ENCODE data around the genes RING1 and HMGA1.

DNA sequence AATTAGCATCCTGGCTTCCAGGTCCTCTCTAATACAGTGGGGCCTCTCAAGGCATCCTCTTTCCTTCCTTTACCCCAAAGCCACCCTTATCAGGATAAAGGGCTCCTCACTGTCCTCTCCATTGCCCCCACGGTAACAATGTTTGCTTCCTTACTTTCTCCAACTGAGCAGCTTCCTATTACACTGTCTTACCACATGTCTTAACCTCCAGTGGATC lies 5.0 kb downstream of the HLA-DMB start:
- RRBS, result no CpG with 5 or more reads among the region's 1 CpG
CAGE:
- cytosol, long polyA plus RNA, result no peak
- long polyA plus RNA, result no peak
- nucleus, long polyA plus RNA, result no peak

DNA sequence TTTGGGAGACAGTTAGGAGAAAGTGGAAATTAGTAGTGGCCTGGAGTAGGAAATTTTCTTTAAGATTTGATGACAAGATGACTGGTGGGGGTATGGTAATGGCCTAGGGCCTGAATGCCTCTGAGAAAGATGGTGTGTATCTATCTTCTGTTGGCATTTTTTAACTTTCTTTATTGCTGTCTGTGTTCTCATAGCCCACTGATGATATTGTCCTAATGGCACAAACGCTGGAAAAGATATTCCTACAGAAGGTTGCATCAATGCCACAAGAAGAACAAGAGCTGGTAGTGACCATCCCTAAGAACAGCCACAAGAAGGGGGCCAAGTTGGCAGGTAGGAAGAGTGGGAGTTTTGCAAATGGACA lies 7.4 kb downstream of the BRD2 start:
- RRBS, result no CpG with 5 or more reads among the region's 1 CpG
CAGE:
- cytosol, long polyA plus RNA, result no peak
- long polyA plus RNA, result no peak
- nucleus, long polyA plus RNA, result no peak

- RRBS, result no CpG with 5 or more reads among the region's 11 CpGs
CAGE:
- cytosol, long polyA plus RNA, result no peak
- long polyA plus RNA, result no peak
- nucleus, long polyA plus RNA, result no peak
Observed at GRCh38 chr6:32979345-32980202, 11.2 kb downstream of the BRD2 start.

DNA sequence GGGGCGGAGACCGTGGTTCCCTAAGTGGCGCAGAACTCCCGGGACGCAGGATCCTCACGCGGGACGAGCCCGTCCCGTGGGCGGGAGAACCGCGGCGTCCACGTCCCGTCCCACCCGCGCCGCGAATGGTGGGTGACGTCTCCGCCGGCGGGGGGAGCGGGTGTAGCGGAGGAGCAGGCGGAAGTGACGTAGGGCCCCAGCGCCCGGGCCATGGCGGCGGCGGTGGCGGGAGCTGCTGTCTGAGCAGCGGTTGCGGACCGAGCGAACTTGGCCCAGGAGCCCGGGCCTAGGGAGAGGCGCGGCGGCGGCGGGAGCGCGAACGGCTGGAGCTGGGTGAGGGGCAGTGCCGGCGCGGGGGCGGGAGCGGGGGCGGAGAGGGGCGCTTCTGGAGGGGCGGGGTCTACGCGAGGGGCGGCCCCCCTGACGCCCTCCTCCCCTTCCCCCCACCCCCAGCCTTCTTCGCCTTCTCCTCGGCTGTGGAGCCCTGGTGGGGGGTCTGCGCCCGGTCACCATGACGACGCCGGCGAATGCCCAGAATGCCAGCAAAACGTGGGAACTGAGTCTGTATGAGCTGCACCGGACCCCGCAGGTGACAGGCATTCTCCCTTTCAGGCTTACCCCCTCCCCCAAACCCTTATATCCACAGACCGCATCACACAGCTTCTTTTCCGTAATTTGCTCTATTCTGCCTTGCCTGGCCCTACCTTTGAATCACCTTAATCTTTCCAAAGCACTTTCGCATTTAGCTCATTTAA lies at the start of gene RING1:
RING1 (plus strand) TSS at position 189 of the 755 bp plus-strand sequence.
- RRBS, result under 1% methylated on average over 44 of the region's 73 CpGs
CAGE:
- cytosol, long polyA plus RNA, result no peak
- long polyA plus RNA, result no peak
- nucleus, long polyA plus RNA, result no peak

DNA sequence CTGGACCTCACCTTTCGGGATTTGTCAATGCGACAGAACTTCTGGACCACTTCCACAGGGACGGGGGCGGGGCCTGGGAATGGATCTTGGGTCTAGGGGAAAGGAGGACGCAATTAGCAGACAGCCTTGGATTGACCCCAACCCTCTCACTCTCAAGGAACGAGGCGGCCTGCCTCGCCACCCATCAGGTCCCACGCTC lies 537 bp downstream of the WDR46 start:
- RRBS, result no CpG with 5 or more reads among the region's 9 CpGs
CAGE:
- cytosol, long polyA plus RNA, result no peak
- long polyA plus RNA, result no peak
- nucleus, long polyA plus RNA, result no peak

DNA sequence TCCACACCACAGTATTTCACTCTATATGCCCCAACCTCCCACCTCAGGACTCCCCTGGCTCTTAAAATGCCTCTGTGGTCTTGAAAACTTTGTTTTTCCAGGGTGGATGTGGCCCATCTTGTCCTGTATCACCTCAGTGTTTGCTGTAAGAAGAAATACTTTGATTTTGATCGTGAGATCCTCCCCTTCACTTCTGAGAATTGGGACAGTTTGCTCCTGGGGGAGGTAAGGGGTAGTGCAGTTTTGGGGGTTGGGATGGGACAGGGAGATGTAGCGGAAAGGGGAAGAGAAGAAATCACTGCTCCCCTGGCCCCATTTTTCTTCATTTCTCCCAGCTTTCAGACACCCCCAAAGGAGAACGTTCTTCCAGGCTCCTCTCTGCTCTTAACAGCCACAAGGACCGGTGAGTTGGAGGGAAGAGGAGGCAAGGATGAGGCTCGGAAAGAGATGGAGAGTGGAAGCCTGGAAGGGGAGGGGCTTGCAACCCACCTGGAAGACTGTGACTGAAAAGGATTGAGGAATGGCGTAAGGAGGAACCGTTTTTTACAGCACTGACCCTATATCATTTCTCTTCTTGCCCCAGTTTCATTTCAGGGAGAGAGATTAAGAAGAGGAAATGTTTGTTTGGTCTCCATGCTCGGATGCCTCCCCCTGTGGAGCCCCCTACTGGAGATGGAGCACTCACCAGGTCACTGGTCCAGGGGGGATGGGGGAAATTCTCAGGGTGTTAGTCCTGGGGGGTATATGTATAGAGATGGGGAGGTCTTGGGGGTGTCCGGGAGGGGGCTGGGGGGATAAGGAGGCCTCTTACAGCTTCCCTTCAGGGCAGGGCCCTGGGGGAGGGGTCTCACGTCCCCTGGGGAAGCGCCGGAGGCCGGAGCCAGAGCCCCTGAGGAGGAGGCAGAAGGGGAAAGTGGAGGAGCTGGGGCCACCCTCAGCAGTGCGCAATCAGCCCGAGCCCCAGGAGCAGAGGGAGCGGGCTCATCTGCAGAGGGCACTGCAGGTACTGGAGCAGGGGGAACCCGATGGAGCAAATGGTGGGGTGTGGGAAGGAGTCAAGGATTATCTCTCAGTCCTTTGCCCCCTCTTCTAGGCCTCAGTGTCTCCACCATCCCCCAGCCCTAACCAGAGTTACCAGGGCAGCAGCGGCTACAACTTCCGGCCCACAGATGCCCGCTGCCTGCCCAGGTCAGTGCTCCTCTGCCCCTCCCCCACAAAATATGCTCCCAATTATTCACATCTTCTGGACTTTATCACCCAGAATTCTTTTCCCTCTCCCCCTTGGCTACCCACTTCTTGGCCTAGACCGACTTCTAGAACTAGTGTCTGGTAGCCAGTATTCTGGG lies 3.3 kb downstream of the CUTA start:
- RRBS, result 92% methylated on average over 4 of the region's 21 CpGs
CAGE:
- cytosol, long polyA plus RNA, result no peak
- long polyA plus RNA, result no peak
- nucleus, long polyA plus RNA, result no peak

- RRBS, result no CpG with 5 or more reads among the region's 11 CpGs
CAGE:
- cytosol, long polyA plus RNA, result no peak
- long polyA plus RNA, result no peak
- nucleus, long polyA plus RNA, result no peak
Observed at GRCh38 chr6:33426437-33426847, 6.6 kb downstream of the SYNGAP1 start.

DNA sequence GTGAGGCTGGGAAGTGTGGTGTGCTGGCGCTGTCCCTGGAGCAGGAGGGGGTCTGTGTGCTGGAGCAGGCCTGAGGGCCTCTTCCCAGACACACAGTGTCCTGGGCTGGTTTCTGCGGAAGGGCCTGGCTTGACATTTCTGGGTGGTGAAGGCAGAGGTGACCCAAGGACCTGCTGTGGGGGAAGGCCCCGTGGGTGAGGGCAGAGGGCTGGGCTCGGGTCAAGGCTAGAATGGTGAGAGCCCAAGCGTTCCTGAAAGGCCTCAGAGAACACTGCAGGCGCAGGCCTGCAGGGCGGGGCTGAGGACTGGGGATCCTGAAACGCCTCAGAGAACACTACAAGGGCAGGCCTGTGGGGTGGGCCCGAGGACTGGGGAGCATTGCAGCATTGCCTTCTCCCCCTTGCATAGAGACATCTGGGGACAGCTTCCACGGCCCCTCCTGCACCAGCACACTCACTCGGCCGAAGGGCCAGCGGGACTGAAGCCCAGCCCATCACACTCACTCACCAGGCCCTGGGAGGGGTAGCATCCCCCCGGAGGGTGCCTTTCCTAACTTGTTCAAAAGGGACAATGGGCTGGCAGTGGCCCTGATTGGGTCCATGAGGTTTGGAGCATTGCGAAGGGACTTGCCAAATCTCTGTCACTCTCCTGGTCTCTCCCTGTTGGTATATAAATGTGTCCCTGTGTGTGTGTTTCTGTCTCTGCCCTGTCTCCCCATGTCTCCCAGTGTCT lies 10.8 kb upstream of the BAK1 start:
- RRBS, result no CpG with 5 or more reads among the region's 15 CpGs
CAGE:
- cytosol, long polyA plus RNA, result no peak
- long polyA plus RNA, result no peak
- nucleus, long polyA plus RNA, result no peak

DNA sequence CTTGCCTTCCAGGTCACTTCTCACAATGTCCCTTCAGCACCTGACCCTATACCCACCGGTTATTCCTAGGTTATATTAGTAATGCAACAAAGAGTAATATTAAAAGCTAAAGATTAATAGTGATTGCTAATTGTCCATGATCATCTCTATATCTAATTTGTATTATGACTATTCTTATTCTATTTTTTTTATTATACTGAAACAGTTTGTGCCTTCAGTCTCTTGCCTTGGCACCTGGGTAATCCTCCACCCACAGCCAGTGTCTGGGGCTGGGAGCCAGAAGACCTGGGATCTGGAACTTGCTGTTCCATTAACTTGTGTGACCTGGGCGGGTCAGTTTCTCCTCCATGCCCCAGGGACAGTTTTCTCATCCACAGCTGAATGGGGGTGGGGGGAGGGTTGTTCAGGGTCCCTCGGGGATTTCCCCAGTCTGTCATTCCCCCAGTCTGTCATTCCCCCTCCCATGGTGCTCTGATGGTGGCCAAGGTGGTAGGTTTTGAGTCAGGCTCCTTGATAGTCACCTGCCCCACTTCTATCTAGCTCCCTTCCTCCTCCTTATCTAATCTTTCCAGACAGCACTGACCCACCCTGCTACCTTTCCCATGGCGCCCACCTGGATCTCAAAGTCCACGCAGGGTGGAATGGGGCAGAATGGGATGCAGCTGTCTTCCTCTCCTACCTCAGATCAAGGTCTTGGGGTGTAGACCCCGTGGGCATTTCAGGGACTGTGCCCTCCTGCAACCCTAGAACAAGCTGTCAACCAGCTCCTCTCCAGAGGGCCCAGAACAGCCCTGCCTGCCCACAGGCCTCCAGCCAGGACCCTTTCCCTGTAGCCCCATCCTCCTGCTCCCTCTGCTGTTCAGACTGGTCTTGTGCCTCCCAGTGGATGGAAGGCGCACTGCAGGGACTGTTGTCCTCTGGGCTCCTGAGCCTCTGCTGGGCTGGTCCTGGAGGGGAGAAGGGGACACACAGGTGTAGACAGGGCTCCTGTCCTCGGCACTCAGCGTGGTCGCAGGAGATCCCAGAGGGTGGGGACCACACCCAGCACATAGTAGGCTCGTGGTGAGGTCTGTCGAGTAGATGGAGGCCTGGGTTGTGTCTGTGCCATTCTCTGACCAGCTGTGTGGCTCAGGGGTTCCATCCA lies 11.1 kb downstream of the ITPR3 start:
- RRBS, result no CpG with 5 or more reads among the region's 12 CpGs
CAGE:
- cytosol, long polyA plus RNA, result no peak
- long polyA plus RNA, result no peak
- nucleus, long polyA plus RNA, result no peak

- RRBS, result no CpG with 5 or more reads among the region's 9 CpGs
CAGE:
- cytosol, long polyA plus RNA, result no peak
- long polyA plus RNA, result no peak
- nucleus, long polyA plus RNA, result no peak
Observed at GRCh38 chr6:33731161-33731663, 15.5 kb downstream of the IP6K3 start.

GRCh38 chr6:34117261-34117595 lies 28.7 kb downstream of the GRM4 start:
- RRBS, result 41% methylated on average over 1 of the region's 4 CpGs
CAGE:
- cytosol, long polyA plus RNA, result no peak
- long polyA plus RNA, result no peak
- nucleus, long polyA plus RNA, result no peak

DNA sequence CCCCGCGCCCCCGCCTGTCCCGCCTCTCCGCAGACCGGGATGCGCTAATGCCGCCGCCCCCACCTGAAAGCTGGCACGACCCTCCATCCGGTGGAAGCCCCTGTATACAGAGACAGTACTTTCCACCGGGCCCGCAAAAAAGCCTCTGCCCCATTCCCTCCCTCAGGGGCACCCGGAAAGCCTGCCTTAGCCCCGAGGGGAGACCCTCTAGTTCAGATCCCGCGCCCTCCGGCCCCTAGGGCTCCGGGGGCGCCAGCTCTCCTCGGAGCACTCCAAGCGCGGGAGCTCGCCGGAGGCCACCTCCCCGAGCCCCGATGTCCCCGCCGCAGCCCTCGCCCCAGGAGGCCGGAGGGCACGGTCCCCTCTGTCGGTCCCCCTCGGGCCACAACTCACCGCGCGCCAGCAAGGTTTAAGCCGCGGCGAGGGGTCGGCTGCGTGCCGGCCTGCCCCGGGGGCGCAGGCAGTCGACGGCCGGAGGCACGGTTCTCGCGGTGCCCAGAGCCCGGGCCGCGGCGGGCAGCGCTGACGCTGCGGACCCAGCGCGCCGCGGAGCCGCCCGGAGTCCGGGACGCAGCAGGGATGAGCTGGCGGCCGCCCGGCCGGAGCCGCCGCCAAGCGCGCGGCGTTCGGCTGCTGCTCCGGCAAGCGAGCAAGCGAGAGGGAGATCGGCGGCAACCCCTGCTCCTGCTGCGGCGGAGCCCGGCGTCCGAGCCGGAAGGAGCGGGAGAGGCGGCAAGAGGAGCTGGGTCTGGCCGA lies 1.0 kb downstream of the GRM4 start:
- RRBS, result 3% methylated on average over 73 of the region's 91 CpGs
CAGE:
- cytosol, long polyA plus RNA, result no peak
- long polyA plus RNA, result no peak
- nucleus, long polyA plus RNA, result no peak

DNA sequence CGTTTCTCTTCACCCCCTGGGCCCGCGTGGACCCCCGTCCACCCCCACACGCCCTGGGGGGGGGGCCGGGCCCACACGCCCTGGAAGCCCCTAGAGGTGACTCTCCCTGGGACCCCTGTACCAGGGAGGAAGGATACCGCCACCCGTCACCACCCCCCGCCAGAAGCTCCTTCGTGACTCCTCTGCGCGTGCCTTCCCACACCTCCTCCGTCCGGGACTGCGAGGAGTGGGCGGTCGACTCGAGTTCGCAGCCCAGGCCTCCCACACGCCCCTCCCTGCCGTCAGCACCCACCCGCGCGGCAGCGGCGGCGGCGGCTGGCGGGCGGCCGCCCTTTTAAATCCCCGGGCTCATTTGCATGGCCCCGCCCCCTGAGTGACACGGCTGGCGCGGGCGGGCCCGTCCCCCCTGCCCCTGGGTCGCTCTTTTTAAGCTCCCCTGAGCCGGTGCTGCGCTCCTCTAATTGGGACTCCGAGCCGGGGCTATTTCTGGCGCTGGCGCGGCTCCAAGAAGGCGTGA lies at the start of gene HMGA1:
HMGA1 (plus strand) TSS at position 423 of the 517 bp plus-strand sequence.
- RRBS, result under 1% methylated on average over 9 of the region's 48 CpGs
CAGE:
- cytosol, long polyA plus RNA, result start-site peak on the plus strand centred at position 456 of the sequence, 9 bp wide, 691 and 1,375 reads in 2 replicates
- long polyA plus RNA, result start-site peak on the plus strand centred at position 432 of the sequence, 49 bp wide, 112 and 1,096 reads in 2 replicates
- nucleus, long polyA plus RNA, result start-site peak on the plus strand centred at position 455 of the sequence, 11 bp wide, 188 and 375 reads in 2 replicates

DNA sequence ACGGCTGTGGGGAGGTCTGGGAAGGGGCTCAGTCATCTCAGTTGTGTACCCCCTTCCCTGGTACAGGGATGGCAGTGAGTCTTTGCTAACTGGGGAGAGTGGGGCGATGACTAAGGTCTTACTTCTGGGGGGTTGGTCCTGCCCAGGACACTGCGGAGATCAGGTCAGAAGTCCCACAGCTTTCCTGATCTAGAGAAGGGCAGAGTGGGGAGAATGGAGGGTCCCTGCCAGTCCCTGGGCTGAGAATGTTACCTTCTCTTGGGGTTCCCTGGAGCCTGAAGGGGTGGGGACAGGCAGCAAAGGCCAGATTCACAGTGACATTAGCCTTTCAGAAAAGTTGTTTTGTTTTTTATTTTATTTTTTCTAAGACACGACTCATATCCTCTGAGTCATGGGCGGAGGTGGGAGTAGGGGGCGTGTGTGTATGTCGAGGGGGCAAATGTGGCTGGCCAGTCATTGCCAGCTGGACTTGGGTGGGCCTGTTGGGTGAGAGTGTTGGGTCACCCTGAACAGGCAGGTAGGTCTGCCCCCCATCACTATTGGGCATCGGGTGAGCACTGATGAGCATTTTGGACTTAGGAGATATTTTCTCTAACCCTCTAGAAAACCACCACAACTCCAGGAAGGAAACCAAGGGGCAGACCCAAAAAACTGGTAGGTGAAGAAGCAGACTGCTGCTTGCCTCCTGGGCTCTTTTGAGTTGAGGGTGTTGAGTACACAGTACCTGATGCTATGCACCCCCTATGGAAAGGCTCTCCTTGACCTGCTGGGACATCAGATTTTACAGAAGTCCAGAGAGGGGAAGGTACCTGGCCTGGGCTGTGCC lies 5.7 kb downstream of the SMIM29 start:
- RRBS, result no CpG with 5 or more reads among the region's 8 CpGs
CAGE:
- cytosol, long polyA plus RNA, result no peak
- long polyA plus RNA, result no peak
- nucleus, long polyA plus RNA, result no peak

- RRBS, result no CpG with 5 or more reads among the region's 7 CpGs
CAGE:
- cytosol, long polyA plus RNA, result no peak
- long polyA plus RNA, result no peak
- nucleus, long polyA plus RNA, result no peak
Observed at GRCh38 chr6:34315446-34316451, 66.9 kb upstream of the SMIM29 start.

DNA sequence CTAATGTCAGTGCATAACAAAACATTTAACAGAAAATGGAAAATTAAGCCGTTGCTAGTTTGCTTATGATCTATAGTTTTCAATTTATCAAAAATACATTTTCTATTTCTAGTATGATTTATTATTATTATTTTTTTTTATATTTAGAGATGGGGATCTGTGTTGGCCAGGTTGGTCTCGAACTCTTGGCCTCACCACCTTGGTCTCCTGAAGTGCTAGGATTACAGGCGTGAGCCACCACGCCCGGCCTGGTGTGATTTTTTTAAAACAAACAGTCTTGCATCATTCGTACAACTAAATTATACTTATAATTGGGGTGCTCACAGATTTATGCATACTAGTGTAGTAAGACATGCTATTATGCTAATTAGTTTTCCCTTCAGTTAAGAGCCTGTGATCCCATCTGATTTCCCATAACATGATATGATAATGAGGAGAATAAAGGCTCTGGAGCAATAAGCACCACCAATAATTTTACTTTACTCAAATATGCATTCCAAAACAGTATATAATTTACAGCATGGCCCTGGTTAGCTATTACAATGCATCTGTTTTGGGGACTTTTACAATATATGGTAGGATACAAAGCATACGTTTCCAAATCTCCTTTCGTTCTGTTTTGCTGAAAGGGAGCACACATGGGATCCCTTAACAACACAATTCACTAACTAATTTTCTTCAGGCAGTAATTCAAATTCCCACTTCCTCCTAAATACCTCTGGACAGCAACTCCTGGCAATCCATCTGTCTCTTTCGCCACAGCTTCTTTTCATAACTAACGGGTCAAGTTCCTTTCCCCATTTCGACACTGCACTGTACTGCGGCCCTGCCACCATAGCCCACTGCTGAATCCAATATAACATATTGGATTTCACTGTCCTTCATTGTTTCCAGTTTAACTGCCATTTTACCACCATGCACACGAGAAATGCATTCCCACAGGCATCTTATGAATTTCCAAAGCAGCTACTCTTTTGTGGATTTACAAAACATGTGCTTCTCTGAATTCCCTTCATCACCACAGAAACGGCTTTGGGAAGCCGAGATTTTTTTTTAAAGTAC lies 1.7 kb downstream of the NUDT3 start:
- RRBS, result no CpG with 5 or more reads among the region's 15 CpGs
CAGE:
- cytosol, long polyA plus RNA, result no peak
- long polyA plus RNA, result no peak
- nucleus, long polyA plus RNA, result no peak

DNA sequence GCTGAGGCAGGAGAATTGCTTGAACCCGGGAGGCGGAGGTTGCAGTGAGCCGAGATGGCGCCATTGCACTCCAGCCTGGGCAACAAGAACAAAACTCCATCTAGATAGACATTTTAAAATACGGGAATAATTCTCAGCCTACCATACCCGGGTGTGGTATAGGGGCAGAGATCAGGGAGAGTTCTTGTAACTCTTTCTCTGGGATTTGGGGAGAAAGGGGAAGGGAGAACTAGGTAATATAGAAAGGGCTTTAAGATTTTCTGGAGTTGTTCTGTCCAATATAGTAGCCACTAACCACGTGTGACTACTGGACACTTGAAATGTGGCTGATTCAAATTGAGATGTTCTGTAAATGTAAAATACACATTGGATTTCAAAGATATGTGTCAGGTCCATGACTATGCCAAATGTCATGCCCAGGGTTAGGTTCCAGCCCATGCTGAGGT lies 47.3 kb downstream of the BLTP3A start:
- RRBS, result no CpG with 5 or more reads among the region's 7 CpGs
CAGE:
- cytosol, long polyA plus RNA, result no peak
- long polyA plus RNA, result no peak
- nucleus, long polyA plus RNA, result no peak

GRCh38 chr6:34855256-34856213 lies 32.3 kb downstream of the TAF11 start:
- RRBS, result no CpG with 5 or more reads among the region's 10 CpGs
CAGE:
- cytosol, long polyA plus RNA, result no peak
- long polyA plus RNA, result no peak
- nucleus, long polyA plus RNA, result no peak

GRCh38 chr6:35020753-35021611 lies 120.2 kb downstream of the TCP11 start:
- RRBS, result 100% methylated on average over 2 of the region's 6 CpGs
CAGE:
- cytosol, long polyA plus RNA, result no peak
- long polyA plus RNA, result no peak
- nucleus, long polyA plus RNA, result no peak

DNA sequence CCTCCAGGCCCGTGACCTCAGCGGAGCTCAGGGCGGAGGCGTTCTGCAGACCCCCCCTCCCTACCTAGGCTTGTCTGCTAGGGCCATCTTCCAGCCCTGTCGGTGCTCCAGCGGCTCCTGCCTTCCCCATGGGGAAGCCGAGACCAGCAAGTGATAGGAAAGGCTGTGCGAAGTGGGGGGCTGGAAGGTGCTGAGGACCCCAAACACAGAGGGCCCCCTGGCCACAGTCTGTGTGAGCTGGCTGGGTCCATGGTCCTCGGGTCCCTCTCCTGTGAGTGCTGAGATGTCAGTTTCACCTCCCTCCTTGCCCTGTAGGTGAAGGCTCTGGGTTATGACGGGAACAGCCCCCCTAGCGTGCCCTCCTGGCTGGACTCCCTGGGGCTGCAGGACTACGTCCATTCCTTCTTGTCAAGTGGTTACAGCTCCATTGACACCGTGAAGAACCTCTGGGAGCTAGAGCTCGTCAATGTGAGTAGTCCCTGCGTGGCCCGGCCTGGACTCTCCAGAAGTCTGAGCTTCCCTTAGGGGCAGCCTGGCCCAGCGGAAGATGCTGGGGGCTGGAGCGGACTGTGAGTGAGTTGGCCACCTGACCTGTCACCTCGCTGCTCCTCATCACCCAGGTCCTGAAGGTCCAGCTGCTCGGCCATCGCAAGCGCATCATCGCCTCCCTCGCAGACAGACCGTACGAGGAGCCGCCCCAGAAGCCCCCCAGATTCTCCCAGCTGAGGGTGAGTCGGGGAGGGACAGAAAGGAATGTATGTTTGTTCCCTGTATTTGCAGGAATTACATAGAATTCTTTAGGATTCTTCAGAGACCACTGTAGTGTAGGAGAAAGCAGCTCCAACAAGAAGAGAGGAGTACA lies 61.7 kb downstream of the TCP11 start:
- RRBS, result no CpG with 5 or more reads among the region's 28 CpGs
CAGE:
- cytosol, long polyA plus RNA, result no peak
- long polyA plus RNA, result no peak
- nucleus, long polyA plus RNA, result no peak